Gallbladder (tissue), 1 donor: ENCODE data around the genes SRGAP3, CAMK1 and JAGN1.

DNA sequence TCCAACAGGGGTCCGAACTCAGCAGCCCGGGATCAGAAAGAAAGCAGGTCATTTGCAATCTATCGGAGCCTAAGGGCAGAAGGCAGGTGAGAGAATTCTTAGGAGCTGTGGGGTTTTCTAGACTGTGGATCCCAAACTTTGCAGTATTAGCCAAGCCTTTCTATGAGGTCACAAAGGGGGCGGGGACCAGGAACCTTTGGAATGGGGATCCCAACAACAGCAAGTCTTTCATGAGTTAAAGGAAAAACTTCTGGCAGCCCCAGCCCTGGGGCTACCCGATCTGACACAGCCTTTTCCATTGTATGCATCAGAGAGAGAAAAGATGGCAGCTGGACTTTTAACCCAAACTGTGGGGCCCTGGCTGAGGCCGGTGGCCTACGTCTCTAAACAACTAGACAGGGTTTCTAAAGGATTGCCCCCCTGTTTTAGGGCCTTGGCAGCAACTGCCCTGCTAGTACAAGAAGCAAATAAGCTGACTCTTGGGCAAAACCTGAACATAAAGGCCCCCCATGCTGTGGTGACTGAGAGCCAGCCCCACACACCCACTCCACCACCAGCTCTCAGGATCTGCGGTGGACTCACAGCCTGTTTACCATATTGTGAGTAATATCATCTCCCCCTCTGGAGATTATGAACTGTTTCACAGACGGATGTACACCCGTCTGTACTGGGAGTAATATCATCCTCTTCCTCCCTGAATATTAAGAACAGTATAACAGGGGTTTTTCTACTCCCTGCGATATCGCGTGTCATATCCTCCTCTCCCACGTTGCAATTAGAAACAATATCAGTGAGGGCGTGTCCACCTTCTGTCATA lies 32.9 kb upstream of the SSUH2 start:
- PRO-cap: unidirectional peak, minus-strand start at position 119 of the sequence

DNA sequence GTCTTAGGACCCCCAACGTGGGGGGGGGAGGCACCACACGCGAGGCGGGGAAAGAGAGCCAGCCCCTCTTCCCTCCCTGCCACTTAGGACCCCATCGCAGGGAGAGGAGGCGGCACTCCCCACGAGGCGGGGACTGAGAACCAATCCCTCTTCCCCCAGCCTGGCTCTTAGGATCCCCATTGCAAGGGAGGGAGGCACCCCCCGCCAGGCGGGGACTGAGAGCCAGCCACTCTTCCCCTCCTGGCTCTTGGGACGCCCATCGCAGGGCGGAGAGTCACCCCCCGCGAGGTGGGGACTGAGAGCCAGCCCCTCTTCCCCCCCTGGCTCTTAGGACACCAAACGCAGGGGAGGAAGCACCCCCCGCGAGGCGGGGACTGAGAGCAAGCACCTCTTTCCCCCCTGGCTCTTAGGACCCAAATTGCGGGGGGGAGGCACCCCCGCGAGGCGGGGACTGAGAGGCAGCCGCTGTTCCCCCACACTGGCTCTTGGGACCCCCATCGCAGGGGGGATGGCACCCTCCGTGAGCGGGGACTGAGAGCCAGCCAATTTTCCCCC lies 34.2 kb upstream of the SSUH2 start:
- PRO-cap: no peak

GRCh38 chr3:9100696-9101075 lies 137.4 kb upstream of the RAD18 start:
- PRO-cap: no peak

GRCh38 chr3:9226350-9226684 lies 23.1 kb downstream of the SRGAP3 start:
- PRO-cap: no peak

- PRO-cap: unidirectional peak, minus-strand start at chr3:9249646
Measured at GRCh38 chr3:9249273-9249868, at the start of gene SRGAP3. SRGAP3 (minus strand) TSS chr3:9249646.

- PRO-cap: no peak
Measured at GRCh38 chr3:9384363-9384975, 12.9 kb upstream of the SETD5 start.

DNA sequence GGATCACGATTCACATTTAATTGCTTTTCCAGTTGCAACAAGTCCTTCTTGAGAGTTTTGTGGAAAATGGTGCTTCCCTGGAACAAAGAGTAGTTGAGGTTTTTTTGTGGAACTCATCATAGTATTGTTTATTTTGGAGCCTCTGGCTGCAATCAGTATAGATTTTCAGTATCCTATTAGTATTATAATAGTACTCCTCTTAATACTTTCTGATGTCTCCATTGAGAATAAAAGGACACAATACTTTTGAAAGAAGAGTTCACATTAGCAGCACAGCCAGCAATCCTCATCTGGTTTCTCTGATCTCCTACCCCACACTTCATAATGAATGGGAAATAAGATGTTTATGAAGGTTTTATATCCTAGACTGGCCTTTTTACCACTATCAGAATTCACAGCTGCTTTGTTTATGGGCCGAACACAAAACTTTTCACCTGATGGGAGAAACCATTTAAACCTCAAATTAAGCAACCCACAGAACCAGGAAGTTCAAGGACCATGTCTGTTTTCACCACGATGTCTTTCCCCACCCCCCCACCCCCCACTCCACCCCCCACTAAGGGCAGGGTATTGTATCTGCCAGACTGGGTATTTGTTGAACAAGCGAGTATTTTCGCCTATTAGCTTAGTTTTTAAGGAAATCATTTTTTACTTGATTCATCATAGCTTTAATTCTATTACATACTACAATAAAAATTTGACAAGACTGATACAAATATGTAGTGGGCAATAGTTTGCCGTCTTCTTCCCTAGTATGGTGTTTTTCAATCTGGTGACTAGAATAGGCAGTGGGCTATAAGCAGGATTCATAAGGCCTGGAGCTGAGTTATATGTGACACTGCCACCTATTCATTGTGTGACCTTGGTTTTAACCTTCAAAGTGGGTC lies 11.3 kb upstream of the SETD5 start:
- PRO-cap: no peak

- PRO-cap: no peak
Measured at GRCh38 chr3:9389415-9390754, 7.5 kb upstream of the SETD5 start.

DNA sequence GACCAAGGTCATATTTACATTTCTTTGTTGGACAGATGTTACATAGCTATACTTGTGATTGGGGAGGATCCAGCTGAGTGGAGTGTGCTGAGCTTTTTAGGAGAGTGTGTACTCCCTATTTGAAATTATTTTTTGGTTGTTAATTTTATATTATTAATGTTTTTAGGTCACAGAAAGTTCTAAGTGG lies 1.6 kb downstream of the SETD5 start:
- PRO-cap: no peak

GRCh38 chr3:9414843-9415261 lies 17.4 kb downstream of the SETD5 start:
- PRO-cap: no peak

- PRO-cap: no peak
Measured at GRCh38 chr3:9444583-9445334, 47.3 kb downstream of the SETD5 start.

DNA sequence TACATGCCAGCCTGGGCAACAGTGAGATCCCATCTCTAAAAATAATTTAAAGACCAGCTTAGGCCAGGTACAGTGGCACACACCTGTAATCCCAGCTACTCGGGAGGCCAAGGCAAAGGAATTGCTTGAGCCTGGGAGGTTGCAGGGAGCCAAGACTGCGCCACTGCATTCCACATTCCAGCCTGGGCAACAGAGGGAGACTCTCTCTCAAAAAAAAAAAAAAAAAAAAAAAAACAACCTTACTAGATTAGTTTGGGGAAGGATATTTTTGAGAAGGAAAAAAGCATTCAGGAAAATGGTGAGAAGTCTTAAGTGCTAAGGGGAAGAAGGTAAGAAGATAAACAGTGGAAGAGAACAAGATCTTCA lies 69.6 kb downstream of the SETD5 start:
- PRO-cap: no peak

DNA sequence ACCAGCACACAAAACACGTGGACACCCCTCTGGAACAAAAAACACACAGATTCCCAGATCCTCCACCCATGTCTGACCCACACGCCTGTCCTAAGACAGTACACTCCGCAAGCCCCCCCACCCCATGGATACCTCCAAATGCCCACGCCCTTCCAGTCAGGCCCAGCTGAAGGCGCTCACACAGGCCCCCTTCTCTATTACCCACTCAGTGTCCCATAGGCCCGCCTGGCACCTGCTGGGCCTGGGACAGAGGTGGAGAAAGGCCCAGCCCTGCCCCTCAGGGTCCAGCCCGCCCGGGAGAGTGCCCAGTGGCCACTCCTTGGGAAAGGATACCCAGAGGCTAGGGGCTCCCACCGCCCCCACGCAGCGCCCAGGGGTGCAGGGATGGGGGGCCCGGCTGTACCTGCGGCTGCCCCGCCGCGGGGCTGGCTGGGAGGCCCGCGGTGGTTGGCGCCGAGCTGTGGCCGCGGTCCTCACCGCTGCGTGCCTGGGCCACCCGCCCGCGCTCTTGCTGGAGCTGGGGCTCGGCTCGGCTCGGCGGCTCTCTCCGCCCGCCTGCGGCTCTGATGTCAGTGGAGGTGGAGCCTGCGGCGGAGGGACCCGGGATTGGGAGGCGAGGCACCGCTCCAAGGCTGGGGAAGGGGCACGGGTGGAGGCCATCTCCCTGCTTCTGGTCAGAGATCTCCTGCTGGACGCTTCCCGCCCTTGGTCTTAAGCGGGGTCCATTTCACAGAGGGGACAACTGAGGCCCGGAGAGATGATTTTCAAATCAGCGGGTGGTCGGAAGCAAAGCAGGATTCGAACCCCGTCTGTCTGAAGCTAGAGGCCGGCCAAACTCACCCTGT lies at the start of gene CAMK1:
CAMK1 (minus strand) TSS at position 519 of the 845 bp plus-strand sequence.
- PRO-cap: bidirectional peak, plus-strand start at position 629 of the sequence, minus-strand start at position 510 of the sequence

DNA sequence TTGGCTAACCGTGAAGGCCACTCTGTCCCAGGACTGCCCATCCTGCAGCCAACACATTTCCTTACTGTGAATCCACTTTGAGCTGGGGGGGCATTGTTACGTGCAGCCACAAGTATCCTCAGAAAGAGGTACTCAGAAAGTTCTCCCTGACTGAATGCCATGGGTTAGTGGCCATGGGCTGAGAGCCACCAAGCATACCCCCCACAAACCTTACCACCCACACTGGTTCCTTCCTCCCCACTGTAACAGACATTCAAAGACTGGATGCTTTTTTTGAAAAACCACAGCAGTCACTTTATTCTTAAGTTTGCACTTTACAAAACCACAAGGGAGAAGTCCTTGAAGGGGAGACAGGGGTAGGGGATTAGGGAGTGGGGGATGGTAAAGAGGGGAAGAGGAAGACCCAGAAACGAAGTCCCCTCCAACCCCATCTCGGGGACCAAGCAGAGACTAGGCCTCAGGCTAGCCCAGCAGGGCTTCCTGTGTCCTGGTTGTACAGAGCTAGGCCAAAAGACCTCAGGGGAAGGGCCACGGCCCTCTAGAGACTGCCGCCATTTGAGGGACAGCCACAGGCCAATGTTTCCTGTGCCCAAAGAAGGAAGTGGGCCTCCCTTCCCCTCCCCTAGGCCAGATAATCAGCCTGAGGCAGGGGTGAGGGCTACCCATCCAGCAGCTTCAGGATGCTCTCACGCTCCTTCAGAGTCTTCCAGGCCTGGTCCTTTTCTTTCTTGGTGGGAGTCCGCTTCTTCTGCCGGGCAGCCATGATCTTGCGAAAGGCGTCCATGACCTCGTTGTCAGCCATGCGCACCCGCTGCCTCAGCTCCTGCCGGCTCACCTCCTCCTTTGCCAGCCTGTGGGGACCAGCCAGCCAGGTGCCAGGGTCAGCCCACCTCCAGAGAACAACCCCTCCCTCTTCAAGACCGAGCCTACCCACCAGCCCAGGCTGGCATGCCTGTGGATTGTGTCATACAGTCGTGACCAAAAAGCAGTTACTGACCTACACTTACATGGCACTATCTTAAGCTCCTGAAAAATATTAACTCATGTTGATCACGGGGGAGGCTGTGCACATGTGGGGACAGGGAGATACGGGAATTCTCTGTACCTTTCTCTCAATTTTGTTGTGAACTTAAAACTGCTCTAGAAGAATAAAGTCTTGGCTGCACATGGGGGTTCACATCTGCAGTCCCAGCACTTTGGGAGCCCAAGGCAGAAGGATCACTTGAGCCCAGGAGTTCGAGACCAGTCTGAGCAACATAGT lies 10.4 kb upstream of the CAMK1 start:
- PRO-cap: no peak

- PRO-cap: no peak
Measured at GRCh38 chr3:9786997-9788113, 4.9 kb downstream of the TADA3 start.

GRCh38 chr3:9810833-9811267 lies 788 bp downstream of the TTLL3 start:
- PRO-cap: no peak

GRCh38 chr3:9890279-9891483 lies at the start of gene JAGN1:
JAGN1 (plus strand) TSS chr3:9890610.
- PRO-cap: bidirectional peak, plus-strand start at chr3:9890616, minus-strand start at chr3:9890476; bidirectional peak, plus-strand start at chr3:9891052, minus-strand start at chr3:9890927

DNA sequence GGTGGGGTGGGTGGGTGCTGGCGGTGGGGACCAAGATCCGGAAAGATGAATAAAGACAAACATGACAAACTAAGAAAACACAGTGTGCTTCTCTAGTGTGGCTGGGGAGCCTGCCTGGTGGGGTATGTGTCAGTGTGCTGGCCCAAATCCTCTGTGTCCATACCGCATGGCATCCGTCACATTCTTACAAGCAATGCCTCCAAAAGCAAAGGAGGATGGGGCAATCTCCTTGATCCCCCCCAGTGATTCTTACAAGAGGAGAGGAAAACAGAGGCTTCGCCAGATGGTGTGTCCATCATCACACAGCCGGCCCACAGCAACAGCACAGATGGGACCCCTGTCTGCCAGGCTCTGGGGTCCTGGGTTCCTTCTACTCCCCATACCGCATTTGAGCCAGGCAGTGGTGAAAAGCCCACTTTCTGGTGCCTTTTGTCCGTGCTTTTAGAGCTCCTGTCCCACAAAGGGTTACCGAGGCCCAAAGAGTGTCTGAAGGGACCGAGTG lies 522 bp upstream of the IL17RC start:
- PRO-cap: no peak

DNA sequence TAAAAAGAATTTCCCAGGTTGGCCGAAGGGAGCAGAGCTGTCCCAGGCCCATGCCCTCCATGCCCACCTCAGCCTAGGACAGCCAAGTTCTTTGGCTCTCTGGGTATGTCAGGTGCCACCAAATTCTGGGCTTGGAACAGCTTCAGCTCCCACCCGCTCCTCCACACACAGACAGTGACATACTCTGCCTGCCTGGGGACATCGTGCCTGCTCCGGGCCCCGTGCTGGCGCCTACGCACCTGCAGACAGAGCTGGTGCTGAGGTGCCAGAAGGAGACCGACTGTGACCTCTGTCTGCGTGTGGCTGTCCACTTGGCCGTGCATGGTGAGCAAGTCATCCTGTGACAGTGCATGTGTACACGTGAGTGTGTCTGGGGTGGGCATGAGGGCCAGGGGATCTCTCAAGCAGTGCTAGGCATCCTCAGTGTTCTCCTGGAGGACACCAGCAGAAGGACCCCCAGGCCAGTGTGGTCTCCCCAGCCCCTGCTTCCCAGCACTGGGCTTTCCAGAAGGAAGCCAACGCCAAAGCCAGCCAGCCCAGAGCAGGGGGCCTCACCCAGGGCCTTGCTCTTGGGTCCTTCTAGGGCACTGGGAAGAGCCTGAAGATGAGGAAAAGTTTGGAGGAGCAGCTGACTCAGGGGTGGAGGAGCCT lies 979 bp downstream of the IL17RC start:
- PRO-cap: no peak

DNA sequence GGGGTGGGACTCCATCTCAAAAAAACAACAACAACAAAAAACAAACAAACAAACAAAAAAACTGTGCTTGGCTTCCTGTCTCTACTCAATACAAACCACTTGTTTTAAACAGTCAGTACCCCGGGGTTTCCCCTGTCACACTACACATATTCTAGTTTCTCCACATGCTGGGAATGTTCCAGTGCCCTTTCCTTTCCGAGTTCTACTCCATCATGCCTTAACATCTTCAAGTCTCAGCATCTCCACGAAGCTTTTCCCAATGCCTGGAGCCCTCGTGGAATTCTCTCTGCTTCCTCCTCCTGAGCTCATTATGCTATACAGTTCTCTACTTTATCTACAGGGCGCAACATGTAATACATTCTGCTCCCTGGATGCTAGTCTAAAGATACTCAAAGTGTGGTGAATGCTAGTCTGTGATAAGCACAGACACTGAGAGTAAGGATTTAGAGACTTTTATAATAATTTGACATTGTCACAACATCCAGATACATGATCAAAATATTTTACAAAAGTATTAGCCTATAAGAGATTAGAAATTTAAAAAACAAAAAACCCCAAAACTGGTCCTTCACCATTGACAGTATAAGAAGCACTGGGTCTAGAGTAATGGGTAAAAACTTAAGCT lies 7.7 kb downstream of the EMC3 start:
- PRO-cap: no peak